Fibroblast of the aortic adventitia (primary cell): ENCODE measurements around a stretch of chr16.

GRCh38 chr16:74479972-74480638 lies 58.8 kb upstream of the CLEC18B start:
- CAGE, long polyA plus RNA = no peak

- CAGE, long polyA plus RNA = no peak
Measured at GRCh38 chr16:74660959-74661800, 5.5 kb downstream of the RFWD3 start.

DNA sequence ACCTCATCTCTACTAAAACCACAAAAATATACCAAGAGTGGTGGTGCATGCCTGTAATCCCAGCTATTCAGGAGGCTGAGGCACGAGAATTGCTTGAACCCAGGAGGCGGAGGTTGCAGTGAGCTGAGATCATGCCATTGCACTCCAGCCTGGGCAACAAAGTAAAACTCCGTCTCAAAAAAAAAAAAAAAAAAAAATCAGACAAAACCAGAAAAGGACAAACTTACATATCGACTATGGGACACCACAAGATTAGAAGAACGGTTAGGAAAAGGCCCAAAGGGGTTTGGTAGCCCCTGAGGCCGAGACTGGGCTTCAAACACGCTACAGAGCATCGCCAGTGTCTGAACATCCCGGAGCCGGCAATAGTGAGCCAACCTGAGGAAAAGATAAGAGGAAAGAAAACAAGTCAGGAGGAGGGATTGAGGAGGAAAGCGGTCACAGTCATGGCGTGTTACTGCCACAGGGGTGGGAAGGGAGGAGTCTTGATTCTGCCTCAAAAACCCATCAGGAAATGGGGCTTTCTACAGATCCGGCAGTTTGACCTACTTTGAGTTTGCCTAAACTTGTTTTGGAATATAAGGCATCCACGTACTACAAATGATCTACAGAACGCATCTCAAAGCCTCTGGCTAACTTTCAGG lies 96.9 kb downstream of the WDR59 start:
- CAGE, long polyA plus RNA = no peak

- CAGE, long polyA plus RNA = no peak
Measured at GRCh38 chr16:74996982-74997437, 1.8 kb upstream of the ZNRF1 start.

DNA sequence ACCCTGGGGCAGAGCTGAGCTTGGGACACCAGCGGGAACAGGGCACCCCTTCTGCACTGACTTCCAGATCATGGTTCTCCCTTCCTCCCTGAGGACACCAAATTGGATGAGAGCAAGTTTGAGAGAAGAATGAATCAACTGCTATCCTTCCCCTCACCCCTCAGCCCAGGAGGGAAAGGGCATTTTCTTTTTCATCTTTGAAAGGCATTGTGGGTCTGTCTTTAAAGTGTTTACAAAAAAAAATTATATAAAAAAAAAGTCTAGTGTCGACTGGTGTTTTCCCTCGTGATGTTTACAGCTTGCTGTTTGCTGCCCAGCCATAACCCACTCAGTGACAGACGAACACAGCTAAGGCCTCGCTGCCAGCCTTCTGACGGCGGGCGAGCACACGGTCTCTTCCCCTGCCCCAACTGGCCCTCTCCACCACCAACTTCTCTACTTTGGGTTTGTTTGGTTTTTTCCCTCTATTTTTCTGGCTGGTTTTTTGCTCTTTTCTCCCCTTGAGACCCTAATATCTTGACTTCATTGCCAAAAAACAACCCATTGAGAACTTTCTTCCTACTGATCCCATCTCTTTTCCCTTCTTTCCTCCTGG lies 8.7 kb downstream of the LDHD start:
- CAGE, long polyA plus RNA = no peak

- CAGE, long polyA plus RNA = no peak
Measured at GRCh38 chr16:75228991-75229472, 10.2 kb downstream of the CTRB1 start.

DNA sequence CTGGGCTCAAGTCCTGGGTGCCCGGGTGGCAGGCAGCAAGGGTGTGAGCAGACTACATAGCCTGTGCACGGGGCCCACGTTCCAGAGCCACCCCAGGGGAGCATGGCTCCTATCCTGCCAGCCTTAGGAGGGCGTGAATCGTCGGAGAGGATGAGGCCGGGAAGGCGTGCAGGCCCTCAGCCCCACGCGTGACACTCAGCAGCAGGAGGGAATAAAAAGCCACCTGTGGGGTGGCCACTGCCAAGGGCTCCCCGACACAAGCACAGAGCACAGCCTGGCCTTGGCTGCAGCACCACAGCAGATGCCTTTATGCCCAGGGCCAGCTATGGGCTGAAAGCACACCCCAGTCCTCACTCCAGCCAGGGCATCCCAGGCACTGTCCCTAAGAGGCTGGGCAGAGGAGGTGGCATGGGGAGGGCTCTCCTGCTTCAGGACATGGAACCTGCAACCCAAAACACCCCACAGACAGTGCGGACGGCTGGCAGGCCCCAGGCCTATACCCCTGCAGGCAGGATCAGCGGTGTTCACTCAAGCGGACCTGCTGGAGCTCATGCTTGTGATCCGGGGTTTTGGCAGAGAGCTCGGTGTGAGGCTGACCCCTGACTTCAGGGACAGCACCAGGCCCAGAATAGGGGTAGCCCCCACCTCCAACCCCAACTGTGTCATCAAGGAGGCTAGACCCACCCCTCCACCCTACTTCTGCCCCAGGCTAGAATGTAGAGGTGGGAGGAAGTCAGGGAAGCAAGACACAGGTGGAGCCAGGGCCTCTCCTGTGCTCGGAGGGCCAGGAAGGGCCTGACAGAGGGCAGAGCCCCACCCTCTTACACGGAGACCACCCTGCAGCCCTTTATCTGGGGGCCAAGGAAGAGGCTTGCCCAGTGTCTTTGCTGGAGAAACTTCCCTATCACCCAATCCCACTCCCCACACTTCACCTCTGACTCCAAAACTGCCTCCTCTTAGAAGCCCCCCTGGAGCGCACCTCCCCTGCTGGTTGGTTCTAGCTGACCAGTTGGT lies 2.5 kb downstream of the BCAR1 start:
- CAGE, long polyA plus RNA = no peak

- CAGE, long polyA plus RNA = no peak
Measured at GRCh38 chr16:75250656-75251587, 502 bp downstream of the BCAR1 start.

DNA sequence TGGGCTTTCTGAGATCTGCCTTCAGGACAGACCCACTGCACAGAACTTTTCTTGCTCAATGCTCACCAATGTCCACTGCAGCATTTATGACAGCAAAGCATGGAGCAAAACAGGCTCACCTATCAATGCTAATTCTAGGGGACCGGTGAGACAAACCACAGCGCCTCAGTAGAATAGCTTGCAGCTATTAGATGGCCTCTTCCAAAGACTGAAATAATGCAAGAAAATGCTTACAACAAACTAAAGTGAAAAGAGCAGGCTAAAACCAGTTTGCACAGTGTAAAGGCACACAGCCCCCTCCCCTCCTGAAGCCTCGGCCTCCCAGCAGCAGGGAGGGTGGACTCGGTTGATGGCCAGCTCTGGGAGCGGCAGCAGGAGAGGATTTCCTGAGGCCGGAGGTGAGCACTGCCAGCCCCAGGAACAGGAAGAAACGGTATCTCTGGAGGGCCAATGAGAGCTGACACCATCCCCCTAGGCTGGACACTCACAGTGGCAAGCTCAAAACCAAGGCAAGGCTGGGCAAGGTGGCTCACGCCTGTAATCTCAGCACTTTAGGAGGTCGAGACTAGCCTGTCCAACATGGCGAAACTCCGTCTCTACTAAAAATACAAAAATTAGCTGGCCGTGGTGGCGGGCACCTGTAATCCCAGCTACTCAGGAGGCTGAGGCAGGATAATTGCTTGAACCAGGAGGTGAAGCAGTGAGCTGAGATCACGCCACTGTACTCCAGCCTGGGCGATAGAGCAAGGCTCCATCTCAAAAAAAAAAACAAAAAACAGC lies 3.7 kb upstream of the BCAR1 start:
- CAGE, long polyA plus RNA = no peak

DNA sequence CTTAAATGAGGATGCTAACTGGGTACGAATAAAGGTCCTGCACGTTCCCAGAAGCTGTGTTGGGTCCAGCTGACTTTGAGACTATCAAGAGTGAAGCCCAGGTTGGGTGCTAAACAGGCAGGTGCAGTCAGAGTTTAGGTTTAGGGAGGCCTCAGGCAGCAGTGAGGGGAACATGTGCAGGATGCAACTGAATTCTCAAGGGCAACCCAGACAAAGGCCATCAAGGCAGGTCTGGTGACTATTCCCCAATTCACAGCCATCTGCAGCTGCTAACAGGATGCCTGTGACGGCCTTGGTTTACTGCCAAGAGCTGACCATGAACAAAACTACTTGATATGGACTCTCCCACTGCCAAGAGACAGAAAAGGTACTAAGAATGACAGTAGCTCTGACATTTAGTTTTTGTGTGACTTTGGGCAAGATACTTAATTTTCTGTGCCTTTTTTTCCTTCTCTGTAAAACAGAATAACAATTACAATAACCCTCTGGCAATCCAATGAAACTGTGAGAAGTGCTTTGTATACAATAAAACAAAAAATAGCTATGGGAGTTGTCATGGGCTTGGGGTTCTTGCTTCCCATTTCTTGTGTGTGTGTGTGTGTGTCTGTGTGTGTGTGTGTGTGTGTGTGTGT lies 45.3 kb upstream of the BCAR1 start:
- CAGE, long polyA plus RNA = no peak

DNA sequence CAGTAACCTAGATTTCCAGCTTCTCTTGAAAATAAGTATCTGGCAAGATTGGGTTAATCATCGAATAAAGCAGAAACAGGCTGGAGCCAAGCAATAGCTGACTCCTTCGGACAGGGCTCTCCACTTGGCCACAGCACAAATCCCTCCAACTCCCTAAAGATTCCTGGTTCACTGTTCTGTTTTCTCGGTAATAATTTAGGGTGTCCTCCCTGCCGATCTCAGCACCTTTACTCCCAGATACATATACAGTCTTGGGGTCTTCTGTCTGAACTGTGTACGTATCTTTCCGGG lies 8.9 kb upstream of the CFDP1 start:
- CAGE, long polyA plus RNA = no peak

GRCh38 chr16:75541253-75541839 lies 5.4 kb upstream of the CHST5 start:
- CAGE, long polyA plus RNA = no peak

DNA sequence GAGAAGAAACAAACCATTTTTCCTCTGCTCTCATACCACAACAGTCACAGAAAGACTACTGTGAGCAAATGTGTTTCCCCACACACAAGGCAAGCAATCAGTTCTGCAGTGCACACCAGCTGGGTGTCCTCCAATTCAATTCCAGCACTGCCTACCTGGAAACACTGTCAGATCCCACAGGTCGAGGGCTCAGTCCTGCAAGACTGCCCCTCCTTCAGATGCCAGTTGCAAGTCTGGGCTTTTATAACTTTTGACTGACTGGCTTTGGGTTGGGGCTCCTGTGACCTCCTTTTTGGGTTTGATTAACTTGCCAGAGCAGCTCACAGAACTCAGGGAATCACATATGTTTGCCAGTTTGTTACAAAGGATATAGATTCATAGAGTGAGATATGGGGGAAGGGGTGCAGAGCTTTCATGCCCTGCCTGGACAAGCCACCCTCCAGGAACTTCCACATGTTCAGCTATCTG lies 14.3 kb downstream of the TERF2IP start:
- CAGE, long polyA plus RNA = no peak

DNA sequence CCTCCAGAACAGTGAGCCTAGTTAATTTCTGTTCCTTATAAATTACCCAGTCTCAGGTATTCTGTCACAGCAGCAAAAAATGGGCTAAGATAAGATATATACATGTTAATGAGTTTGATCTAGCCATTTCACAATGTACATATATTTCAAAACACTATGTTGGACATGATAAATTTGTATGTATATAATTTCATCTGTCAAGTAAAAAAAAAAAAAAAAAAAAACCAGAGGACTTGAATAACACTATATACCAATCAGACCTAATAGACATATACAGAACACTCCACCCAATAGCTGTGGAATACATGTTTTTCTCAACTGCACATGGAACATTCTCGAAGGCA lies 8.6 kb upstream of the CNTNAP4 start:
- CAGE, long polyA plus RNA = no peak

- CAGE, long polyA plus RNA = no peak
Measured at GRCh38 chr16:77200112-77200815, 1.1 kb downstream of the SYCE1L start.

DNA sequence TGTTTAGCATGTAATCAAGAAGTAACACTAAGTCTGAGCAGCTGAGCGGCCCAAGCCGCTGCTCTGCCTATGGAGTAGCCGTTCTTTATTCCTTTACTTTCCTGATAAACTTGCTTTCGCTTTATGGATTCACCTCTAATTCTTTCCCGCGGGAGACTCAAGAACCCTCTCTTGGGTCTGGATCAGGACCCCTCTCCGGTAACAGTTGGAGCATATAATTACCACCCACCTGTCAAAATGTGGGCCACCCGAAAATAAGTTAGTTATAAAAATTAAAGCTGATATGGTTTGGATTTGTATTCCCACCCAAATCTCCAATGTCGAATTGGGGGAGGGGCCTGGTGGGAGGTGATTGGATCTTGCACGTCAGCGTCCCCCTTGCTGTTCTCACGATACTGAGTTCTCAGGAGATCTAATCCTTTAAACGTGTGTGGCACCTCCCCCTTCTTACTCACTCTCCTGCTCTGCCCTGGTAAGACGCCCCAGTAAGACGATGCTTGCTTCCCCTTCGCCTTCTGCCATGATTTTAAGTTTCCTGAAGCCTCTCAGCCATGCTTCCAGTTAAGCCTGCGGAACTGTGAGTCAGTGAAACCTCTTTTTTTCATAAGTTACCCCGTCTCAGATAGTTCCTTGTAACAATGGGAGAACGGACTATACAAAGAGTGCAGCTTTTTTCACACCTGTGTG lies 35.3 kb downstream of the SYCE1L start:
- CAGE, long polyA plus RNA = no peak

GRCh38 chr16:77859521-77859925 lies 71.2 kb downstream of the VAT1L start:
- CAGE, long polyA plus RNA = no peak

DNA sequence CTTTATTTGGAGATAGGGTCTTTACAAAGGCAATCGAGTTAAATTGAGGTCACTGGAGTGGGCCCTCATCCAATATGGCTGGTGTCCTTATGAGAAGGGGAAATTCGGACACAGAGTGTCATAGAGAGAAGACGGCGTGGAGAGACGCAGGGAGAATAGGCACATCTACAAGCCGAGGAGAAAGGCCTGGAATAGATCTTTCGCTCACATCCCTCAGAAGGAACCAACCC lies 71.5 kb downstream of the VAT1L start:
- CAGE, long polyA plus RNA = no peak

DNA sequence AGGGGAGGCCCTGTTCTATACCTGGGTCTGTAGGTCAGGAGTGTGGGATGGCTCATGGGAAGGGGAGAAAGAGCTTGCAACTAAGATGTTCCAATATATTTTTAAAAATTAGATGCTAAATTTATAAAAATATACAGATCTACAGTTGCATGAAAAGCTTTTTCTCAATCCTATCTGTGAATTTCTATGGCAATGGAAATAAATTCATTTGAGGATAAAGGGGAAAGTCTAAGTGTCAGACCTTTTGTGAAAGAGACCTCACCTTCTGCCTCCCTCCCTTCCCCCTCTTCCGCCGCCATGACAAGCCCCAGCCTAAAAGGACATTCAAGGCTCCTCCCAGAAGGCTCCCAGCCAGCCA lies 19.6 kb upstream of the CLEC3A start:
- CAGE, long polyA plus RNA = no peak

GRCh38 chr16:78502705-78503369 lies 403.4 kb downstream of the WWOX start:
- CAGE, long polyA plus RNA = no peak